ENCODE measurements around a stretch of chr19.

- PRO-cap, result no peak
Measured at GRCh38 chr19:1643318-1643852, 9.0 kb downstream of the TCF3 start.

DNA sequence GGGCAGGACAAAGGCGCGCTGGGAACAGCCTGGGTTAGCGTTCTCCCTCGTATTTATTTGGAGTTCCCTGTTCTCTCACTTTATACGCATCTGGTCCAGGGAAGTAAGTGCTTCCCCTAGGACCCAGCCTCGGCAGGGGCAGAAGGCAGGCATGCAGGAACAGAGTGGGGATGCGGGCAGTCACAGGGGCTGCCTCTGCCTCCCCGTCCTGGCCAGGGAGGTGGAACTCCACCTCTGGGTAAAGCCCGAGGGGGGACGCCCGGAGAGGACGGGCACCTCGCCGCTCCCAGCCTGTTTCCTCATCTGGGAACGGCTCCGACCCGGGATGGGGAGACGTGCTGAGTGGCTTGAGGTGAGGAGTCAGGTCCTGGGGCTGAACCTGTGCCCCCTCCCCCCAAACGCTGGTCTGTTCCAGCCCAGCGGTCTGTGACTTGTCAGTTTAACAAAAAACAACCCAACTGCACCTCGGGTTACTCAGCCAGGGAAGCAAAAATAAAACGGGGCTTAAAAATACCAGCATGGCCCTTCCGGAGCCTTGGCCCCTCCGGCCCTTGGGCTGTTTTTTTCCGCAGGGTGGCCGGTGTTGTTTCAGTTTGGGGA is 4.2 kb downstream of the TCF3 start:
- PRO-cap, result no peak

DNA sequence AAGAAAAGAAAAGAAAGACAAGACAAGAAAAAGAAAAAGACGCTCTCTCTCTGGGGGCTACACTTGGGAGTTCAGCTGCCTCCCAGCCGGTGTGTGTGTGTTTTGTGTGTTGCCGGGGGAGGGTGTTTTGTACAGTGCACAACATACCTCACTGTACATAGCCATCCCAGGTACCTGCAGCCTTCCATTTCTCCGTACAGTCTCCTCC is 16.6 kb downstream of the ATP8B3 start:
- PRO-cap, result no peak

DNA sequence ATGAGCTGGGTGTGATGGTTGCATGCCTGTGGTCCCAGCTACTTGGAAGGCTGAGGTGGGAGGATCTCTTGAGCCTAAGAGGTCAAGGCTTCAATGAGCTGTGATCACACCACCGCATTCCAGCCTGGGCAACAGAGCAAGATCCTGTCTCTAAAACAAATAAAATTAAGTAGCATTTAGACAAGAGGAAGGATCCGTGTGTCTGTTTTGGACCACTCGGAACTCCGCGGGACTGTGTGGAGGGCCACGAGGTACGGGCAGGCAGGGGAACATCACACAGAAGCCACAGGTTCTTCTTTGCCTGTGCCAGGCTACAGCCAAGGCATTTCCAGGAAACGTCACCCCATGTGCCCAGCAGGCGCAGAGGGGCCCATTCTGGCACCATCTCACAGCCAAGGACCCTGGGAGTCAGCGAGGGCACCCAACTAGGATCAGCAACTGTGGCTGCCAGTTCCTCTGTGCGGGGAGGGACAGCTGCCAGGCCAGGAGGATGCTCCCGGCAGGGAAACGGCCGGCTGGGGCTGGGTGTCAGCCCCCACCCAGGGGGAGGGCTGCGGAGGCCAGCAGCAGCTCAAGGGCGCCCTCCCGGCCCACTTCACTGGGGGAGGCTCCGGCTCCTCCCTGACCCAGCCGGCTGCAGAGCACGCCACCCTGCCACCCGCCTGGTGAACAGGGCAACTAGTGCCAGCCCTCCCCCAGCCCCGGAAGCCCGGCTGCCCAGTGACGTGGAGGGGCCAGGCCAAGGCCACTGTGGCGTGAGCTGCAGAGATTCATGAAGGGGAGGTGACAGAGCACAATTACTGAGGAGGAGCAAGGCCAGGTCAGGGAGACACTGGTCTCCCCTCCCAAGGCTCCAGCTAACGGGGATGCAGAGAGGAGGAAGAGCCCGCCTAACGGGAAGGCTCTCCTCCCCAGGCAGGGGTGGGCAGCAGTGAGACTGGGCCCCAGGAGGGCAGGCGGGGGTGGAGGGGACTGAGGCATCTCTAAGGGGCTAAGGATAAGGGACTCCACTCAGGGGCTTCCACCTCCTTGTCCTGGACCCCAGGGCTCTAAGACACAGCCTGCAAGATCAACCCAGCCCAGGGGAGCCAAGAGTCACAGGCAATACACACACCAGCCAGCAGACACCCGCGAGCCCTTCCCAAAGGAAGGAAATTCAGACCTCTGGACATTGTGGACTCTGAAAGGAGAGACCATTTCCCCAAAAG is 14.8 kb downstream of the REXO1 start:
- PRO-cap, result no peak

DNA sequence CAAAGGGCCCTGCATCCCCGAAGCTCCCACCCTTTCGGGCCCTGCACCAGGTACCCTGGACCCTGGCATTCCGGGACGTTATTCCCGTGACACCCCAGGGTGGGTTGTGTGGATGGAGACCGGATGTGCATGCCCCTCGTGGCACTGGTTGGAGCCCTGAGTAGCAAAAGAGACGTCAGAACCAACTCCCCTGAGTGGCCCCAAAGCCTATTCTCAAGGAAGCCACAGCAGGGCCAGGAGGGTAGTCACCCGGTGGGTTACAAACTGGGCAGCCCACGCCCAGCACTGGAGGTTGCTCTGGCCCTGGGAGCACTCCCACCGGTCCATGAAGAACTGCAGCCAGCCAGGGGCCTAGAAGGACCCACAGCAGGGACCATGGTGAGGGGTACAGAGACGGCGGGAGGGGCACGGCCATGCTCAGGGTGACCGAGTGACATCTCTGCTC is 7.5 kb upstream of the REXO1 start:
- PRO-cap, result no peak

- PRO-cap, result no peak
Measured at GRCh38 chr19:1873445-1874432, 10.4 kb upstream of the KLF16 start.

DNA sequence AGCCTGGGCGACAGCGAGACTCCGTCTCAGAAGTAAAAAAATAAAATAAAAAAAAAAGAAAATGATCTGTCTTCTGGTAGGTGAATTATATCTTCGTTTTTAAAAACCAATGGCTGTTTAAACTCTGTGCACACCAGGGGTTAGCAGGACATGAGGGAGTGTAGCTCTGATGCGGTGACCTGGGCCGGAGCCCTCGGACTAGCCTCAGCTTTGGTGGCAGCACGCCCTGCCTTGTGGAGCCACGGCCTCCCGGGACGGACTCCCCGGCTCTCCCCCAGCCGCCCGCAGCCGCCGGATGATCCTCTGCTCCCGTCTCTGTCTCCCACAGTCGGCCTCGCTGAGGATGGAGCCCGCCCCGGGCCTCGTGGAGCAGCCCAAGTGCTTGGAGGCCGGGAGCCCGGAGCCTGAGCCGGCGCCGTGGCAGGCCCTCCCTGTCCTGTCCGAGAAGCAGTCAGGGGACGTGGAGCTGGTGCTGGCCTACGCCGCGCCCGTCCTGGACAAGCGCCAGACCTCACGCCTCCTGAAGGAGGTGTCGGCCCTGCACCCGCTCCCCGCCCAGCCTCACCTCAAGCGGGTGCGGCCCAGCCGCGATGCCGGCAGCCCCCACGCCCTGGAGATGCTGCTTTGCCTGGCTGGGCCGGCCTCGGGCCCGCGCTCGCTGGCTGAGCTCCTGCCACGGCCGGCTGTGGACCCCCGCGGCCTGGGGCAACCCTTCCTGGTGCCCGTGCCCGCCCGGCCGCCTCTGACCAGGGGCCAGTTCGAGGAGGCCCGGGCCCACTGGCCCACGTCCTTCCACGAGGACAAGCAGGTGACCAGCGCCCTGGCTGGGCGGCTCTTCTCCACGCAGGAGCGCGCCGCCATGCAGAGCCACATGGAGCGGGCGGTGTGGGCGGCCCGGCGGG is 6.8 kb downstream of the ADAT3 start:
- PRO-cap, result no peak

GRCh38 chr19:1924203-1925104 is 16.5 kb upstream of the CSNK1G2 start:
- PRO-cap, result no peak

GRCh38 chr19:1942951-1943130 is 1.9 kb downstream of the CSNK1G2 start:
- PRO-cap, result no peak

DNA sequence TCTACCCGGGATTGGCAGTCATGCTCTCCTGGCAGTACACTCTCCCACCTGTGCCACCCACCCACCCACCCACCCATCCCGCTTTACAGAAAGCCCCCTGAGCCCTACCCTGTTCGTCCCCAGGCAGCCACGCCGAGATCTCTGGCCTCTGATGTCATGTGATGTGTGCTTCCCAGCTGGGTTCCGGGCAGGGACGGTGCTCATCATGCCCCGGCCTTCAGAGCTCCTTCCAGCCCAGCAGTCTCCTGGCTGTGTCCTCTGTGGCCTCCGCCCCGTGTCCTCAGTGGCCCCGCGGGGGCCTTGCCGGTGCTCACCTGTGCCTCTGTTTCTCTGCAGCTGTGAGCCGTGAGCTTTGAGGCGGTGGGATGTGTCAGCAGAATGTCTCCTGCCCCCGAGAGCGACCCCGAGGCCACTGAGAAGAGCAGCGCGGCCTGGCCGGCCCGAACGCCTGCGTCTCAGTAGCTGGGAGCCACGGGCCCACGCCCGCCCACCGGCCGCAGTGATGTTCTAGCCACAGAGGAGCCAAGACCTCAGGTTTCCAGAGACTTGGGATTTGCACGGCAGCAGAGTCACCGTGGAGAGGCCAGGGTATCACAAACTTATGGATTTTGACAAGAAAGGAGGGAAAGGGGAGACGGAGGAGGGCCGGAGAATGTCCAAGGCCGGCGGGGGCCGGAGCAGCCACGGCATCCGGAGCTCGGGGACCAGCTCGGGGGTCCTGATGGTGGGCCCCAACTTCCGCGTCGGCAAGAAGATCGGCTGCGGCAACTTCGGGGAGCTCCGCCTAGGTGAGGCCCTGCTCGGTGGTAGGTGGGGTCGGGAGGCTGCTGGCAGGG is 28.4 kb downstream of the CSNK1G2 start:
- PRO-cap, result no peak

DNA sequence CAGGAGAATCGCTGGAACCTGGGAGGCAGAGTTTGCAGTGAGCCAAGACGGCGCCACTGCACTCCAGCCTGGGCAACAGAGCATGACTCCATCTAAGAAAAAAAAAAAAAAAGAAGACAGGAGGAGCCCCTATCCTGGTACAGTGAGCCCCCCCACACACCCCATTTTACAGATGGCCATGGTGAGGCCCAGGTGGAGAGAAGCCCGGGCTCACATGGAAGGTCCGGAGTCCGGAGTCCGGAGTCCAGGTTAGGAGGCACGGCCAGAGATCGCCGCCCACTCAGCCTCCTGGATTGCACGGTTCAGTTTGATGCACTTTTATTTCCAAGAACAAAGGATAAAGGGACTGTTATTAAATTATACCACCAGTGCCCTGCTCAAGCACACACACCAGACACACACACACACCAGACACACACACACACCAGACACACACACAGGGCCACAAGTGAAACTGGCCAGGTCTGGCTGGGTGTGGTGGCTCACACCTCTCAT is 11.3 kb upstream of the BTBD2 start:
- PRO-cap, result no peak

- PRO-cap, result no peak
Measured at GRCh38 chr19:2027325-2027955, 11.9 kb upstream of the BTBD2 start.

DNA sequence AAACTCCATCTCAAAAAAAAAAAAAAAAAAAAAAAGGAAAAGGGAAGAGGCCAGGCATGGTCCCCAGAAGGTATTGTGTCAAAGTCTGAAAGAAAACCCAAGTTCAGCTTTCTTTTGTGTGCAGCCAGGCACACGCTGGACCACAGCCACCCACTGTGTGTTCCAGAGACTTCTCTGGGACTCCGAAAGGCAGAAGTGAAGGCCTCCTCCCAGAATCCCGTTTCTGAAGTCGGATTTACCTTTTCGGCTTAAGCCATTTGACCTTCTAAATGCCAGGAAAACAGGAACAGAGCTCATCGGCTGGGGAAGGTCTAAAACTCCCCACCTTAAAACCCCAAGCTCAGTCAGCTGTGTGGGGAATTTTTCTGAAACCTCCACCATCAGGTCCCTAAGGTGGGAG is 3.4 kb downstream of the MOB3A start:
- PRO-cap, result no peak

GRCh38 chr19:2112696-2113353 is 16.1 kb downstream of the IZUMO4 start:
- PRO-cap, result no peak

DNA sequence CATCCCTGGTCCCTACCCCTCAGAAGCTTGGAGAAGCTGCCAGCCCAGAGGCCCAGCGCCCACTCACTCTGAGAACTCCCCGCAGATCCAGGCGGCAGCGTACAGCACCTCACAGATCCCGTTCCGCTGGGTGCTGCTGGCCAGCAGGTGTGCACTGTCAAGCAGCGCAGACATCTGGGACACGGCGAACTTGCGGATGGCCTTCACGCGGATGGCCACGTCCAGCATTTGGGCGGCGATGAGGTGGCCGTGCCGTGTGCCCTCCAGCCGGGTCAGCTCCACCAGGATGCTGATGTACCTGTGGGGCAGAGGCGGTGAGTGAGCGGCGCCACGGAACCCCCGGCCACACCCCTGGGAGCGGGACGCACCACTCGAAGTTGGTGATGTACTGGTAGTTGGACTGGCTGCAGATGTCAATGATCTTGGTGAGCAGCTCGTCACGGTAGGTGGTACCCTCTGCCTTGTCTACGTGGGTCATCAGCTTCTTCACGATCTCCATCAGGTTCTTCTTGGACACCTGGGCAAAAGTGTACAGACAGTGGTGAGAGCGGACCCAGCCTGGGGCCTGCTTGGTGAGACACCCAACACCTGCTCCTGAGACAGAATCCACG is 24.2 kb downstream of the IZUMO4 start:
- PRO-cap, result no peak

- PRO-cap, result no peak
Measured at GRCh38 chr19:2126955-2127516, 24.3 kb downstream of the AP3D1 start.

DNA sequence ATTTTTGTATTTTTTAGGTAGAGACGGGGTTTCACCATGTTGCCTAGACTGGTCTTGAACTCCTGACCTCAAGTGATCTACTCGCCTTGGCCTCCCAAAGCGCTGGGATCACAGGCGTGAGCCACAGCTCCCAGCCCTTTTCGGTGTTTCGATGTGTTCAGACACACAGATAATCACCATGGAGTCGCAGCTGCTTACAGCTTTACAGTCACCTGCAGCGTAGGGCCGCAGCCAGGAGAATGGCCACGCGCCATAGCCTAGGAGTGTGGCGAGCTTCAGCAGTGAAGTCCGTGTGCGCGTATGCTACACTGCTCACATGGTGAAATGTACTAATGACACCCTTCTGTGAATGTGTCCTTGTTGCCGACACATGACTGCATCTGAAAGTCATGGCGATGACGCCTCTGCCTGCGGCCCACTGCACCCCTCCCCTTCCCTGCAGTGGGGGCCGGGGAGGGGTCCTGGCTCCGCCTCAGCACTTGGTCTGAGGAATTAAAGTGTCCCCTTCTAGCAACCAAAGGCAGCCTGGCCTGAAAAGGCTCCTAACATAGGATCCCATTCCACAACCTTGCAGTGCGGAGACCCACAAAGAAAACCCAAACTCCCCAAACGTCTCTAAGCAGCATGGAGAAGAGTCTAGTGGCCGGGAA is 23.6 kb downstream of the AP3D1 start:
- PRO-cap, result no peak

DNA sequence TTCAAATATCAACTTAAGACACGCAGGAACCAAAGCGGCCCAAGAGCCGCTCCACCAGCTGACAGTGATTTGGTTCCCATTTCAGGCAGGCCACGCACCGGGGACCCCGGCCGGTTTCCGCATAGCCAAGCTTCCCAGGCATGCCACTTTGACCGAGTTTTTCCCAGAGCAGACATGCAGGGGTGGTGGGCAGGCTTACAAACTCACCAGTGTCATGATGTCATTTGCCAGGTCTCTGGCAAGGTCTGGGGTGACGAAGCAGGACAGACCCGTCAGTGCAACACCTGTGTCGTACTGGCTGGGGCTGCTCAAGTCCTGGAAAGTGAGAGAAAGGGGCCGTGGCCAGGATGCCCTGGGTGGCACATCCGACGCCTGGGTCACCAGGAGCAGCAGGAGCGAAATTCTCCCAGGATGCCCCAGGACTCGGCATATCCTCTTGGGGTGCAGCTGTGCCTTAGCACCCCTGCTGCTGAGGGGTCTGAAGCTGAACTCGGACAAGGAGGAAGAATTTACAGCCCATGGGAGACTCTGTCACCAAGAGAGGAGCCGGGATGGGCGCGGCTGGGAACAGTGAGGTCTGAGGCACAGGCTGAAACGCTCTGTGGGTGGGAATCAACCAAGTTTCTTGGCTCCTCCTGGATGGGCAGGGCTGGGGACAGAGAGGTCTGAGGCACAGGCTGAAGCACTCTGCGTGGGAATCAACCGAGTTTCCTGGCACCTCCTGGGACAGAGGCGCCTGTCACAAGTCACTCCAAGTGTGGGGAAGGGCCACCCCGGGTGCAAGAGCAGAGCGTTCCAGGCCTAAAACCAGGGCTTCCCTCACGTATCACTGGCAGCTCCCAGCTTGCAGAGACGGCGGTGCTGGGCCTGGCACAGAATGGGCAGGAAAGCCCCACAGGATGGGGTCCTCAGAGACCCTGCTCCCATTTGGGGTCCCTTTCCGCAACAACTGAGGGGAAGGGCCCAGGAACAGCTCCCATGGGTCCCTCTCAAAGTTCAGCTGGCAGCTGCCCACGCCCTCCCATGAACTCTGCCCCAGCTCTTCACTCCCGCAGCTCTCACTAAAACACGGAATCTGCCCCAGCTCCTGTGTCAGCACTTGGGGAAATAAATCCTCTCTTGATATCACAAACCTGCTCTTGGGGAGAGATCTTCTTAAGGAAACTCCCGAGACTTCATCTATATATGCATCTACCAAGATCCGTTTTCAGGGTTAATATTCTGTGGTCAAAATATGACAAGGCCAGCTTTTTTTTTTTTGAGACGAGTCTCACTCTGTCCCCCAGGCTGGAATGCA is 18.7 kb downstream of the AP3D1 start:
- PRO-cap, result no peak

GRCh38 chr19:2164962-2165479 is 1.3 kb downstream of the DOT1L start:
- PRO-cap, result bidirectional peak, plus-strand start at chr19:2165387, minus-strand start at chr19:2165283

GRCh38 chr19:2167071-2167754 is 3.5 kb downstream of the DOT1L start:
- PRO-cap, result no peak